Neural crest cell (in vitro differentiated cells): Measurements from ENCODE around the gene RAB20.

GRCh38 chr13:109874820-109875019 is 88.3 kb upstream of the IRS2 start:
- PRO-cap = no peak

GRCh38 chr13:109898564-109898927 is 112.2 kb upstream of the IRS2 start:
- PRO-cap = no peak

- PRO-cap = no peak
Observed at GRCh38 chr13:109938532-109939127, 152.2 kb upstream of the IRS2 start.

DNA sequence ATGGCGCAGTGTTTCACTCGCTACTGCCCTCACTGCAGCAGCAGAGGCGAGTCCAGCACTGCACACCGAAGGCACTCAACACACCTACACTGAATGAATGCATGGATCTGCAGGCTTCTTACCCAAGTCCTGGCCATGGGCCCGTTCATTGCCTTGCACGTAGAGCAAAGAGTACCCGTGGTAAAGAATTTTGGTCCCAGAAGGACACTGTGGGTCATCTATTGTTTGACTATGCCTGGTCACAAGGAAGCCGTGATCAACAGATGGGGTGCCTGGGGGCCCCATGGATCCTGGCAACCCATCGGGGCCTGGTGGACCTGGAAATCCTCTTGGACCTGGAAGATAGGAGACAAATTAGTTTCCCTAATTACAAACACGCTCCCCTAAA is 144.9 kb downstream of the COL4A1 start:
- PRO-cap = no peak

- PRO-cap = no peak
Observed at GRCh38 chr13:110218309-110219432, 88.3 kb downstream of the COL4A1 start.

DNA sequence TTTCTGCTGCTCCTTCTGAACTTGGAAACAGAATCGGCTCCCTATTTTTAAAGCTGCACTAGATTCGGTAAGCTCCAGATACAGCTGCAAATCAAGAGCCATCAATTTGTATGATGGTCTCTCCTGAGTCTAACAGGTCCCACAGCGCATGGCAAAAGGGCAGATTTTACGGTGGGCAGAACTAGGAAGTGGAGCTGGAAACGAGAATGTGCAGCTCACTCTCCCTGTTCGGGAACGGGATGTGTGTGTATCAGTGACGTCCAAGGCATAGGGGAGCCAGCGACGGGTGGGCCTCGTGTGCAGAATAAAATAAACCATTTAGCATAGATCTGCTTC is 74.2 kb downstream of the COL4A1 start:
- PRO-cap = no peak

DNA sequence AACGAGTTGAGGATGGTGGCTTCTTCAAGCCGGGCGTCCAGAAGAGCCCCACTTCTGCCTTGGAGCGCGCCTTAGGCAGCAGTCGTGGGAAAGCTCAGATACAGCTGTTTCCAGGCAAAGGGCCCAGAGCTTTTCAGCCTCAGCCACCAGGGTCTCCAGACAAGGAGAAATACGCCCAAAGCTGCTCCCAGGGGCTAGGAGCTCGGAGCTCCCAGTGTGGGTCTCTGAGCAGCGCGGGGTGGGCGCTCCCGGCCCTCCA is 715 bp downstream of the COL4A1 start:
- PRO-cap = bidirectional peak, plus-strand start at position 178 of the sequence, minus-strand start at position 167 of the sequence

DNA sequence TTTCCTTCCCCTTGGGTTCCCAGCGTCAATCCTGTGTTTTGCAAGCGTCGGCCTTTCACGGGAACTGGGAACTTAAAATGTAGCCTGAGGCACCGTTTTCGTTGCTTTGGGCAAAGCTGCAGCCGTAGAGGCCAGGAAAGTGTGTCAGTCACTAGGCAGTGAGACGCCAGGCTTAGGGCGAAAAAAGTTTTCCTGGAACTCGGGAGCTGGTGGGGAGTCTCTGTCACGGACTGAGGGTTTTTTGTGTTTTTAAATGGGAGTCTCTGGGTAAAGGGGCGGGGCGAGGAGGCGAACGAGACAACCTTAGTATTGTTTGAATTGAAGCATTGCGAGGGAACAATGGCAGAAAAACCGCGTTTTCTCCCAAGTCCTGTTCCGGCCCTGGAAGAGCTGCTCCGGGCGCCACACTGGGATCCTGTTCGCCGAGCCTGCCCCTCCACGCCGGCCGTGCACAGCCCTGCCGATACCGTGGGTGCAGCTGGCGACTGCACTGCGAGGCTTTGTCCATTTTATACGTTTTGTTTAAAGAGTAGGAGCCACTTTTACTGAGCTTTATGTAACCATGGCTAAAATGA is 1.3 kb downstream of the COL4A2 start:
- PRO-cap = bidirectional peak, plus-strand start at position 375 of the sequence, minus-strand start at position 225 of the sequence

DNA sequence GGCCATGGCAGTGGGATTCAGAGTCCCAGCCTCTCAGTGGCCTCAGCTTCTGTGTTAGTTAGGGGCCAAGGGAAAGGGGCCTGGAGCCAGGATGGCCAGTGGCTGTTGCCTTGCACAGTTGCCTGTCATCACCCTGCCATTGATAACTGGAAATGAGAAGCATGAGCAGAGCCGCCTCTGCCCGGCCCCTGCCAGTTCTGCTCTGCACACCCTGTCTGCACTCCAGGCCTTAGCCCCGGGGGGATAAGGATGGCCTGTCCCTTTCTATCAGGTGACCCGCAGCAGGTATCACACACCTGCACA is 7.8 kb downstream of the COL4A2 start:
- PRO-cap = no peak

DNA sequence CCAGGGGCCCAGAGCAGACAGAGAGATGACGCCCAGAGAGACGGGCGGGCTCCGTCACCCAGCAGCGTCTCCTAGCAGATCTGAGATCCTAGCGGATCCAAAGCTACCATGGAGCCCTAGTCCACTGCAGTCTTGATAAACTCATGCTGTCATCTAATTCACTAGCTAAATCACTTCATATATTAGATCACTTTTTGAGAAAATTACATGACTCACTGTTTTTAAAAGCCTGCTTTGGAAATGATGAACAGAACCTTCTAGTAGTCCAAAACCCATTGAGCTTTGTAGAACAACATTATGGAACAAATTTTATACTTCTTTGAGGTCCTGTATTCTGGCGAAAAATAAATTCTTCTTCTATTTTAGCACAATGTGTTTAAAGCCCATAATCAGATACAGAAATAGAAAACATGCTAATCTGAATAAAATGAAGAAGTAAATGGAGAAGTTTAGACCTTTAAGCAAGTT is 21.6 kb downstream of the COL4A2 start:
- PRO-cap = no peak

DNA sequence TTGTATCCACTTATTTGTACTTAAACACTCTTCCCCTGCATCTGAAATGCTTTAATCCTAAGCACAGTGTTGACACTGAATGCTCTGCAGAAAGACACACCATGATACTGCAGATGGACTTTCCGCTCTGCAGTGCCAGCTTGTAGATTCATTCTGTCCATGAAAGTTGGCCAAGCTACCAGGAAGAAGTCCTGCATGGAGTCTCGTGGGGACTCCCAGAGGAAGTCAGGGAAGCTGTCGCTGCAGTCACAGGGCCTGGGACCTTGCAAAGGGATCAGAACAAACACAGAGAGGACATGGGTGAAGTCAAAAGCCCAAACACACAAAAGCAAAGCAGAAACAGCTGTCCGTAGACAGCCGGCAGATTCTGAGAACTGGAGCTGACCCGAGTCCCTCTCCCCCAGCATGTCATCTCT is 124.7 kb downstream of the COL4A2 start:
- PRO-cap = no peak

DNA sequence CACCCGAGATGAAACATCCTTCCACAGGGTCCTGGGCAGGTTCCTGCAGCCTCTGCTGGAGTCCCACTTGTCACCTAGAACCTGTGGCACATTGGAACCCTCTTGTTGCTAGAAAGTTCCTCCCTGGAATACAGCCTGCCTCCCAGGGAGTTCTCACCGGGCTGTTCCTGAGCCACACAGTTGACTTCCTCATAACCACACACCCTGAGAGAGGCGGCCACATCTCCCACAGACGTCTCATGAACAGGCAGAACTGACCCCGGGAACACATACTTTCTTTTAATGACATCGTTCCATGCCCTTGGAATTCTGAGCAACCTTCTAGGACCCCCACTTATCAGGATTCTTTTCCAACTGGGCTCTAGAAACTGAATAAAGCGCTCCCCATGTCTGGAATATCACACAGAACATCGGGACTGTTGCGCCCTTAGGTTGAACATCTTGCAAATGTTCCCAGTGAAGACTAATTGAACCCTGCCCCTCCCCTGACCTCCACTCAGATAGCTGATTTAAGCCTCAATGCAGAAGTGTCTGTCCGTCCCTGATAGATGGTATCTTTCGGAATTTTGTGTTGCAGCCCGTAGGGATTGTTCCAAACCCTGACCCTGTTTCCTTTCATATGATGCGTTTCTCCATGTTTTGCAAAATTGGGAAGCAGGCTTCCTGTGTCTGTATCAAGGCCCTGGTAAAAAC is 91.1 kb downstream of the RAB20 start:
- PRO-cap = no peak

- PRO-cap = no peak
Observed at GRCh38 chr13:110519221-110519420, 42.4 kb downstream of the RAB20 start.

GRCh38 chr13:110560961-110561994 is at the start of gene RAB20:
RAB20 (minus strand) TSS chr13:110561722.
- PRO-cap = unidirectional peak, plus-strand start at chr13:110561233; bidirectional peak, plus-strand start at chr13:110561882, minus-strand start at chr13:110561694

DNA sequence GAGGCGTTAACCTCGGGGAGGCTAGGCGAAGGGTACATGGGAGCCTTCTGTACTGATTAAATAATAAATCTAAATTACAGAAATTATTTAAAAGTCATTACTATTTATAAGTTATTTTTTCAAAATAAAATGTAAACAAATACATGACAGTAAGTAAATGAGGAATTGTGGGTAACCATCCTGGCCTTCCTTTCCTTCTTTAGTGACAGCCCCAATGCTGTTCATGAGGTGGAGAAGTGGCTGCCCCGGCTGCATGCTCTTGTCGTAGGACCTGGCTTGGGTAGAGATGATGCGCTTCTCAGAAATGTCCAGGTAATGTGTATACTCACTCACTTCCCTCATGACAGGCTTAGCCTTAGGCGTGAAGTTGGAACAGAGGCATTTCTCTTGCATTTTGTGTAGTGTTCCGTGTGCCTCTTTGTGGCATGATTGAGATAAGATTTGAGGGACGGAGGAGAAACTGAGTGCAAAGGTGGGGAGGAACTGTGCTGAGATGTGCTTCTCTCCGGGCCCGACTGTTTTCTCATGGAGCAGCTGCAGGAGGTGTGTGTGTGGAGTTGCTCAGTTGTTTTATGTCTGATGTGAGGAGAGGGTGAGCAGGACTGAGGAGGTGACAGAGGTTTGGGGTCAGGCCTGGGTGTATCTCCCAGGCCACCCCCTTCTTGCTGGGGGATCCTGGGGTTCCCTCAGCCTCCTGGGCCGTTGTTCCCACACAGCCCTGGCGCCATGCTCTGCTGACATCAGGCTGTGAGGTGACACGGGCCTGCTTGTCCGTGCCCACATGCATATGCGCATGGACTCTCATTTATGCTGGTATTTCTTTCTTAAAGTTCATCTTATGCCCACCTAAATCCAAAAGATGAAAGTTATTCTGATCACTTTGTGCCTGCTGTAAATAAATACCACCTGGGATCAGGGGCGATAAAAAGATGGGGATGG is 12.2 kb downstream of the NAXD start:
- PRO-cap = no peak

DNA sequence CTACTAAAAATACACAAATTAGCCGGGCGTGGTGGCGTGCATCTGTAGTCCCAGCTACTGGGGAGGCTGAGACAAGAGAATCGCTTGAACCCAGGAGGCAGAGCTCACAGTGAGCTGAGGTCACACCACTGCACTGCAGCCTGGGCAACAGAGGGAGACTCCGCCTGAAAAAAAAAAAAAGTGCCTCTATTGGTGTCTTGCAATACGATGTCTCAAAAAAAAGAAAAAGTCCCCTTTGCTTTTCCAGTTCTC is 1.5 kb upstream of the CARS2 start:
- PRO-cap = unidirectional peak, minus-strand start at position 181 of the sequence

GRCh38 chr13:110713928-110714713 is 621 bp downstream of the ING1 start:
- PRO-cap = bidirectional peak, plus-strand start at chr13:110714476, minus-strand start at chr13:110714546

DNA sequence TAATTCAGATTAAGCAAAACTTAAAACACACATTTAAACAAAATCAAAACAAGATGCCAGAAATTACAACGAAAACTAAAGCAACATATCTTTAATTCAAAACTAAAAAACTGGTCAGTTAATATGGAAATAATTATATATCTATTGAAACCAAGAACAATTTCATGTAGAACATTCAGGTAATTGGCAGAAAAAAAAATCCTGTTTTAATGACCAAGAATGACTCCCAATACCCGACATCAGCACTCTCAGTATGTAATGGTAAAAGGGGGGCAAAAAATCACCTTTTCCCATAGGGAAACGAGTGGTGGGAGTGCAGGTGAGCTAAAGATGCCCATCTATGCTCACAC is 24.8 kb downstream of the ANKRD10 start:
- PRO-cap = no peak

GRCh38 chr13:110912664-110913098 is 2.2 kb downstream of the ANKRD10 start:
- PRO-cap = no peak

DNA sequence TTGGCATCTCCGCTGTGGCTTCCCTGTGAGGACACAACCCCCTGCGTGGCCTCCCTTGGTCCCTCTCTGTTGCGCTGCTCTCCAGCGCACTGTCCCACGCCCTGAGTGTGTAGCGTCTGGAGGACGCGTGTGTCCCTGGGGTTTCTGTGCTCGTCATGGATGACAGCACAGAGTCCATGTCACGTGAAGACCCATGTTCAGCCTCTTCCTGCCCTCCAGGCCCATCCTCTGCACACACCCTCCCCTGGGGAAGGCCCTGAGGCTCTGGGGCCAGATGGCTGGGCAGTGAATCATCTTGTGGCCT is 71.6 kb upstream of the ARHGEF7 start:
- PRO-cap = no peak